GM06990 (cell line): Measurements from ENCODE around the gene LARP6.

DNA sequence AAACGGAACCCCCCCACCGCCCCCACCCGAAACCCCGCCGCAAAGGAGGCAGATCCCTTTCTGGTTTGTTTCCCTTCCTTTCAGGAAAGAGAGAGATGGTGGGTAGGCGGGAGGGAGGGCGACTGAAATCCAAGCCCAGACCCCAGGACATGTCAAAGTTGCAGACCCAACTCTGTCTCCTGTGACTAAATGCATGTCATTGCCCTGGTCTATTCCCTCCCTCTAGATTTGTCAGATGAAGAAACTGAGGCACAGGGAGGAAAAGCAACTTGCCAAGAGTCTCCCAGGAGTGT, 166.7 kb upstream of the TLE3 start:
- RRBS = no CpG with 5 or more reads among the region's 7 CpGs

- RRBS = 100% methylated on average over 2 of the region's 6 CpGs
Measured at GRCh38 chr15:70436965-70437462, 326.3 kb downstream of the UACA start.

- RRBS = 100% methylated on average over 1 of the region's 17 CpGs
Measured at GRCh38 chr15:70478319-70478832, 285.0 kb downstream of the UACA start.

DNA sequence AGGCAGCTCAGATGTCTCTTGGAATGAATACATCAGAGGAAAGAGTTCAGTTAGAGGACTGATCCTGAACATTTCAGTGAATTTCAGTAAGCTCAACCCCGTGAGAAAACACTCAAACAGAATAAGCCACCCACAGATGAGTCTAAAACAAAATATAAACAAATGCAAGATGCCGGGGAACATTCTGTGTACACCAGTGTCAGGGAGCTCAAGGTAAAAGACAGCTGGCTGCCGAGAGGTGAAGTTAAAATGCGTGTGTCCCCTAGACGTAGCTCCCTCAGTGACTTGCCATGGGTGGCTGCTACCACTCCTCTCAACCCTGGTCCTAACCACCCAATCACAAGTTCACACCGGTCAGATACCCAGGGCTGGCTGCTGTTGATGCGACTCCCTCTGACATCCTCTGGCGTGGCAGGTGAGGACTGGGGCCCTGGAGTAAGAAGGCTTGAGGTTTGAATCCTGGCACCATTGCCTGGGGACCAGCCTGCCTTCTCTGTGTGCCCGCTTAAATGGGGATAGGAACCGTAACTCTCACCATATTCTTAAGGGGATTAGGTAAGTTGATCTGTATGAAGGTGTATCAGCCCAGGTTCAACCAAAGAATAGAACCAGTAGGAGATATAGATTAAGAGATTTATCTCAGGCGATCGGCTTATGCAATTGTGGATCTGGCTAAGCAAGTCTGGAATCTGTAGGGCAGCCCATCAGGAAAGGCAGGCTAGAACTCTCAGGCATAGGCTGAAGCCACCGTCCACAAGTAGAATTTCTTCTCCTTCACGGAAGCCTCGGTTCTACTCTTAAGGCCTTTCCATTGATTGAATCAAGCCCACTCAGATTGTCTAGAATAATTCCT, 203.5 kb downstream of the UACA start:
- RRBS = no CpG with 5 or more reads among the region's 15 CpGs

DNA sequence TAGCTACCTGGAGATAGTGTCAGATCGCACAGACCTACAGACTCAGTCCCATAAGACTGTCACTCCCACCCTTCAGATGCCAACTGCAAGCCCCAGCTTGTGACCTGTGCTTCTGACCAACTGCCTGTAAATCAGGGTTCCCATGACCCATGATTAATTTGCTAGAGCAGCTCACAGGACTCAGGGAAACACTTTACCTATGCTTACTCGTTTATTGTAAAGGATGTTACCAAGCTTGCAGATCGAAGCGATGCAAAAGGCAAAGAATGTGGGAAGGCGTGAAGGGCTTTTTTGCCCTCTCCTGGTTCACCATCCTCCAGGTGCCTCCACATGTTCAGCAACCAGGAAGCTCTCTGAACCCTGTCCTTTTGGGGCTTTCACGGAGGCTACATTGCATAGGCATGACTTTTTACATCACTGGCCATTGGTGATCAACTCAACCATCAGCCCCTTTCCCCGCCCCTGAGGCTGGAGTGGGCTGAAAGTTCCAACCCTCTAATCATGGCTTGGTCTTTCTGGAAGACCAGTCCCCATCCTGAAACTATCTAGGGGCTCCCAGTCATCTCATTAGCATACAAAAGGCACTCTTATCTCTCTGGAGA, 52.8 kb downstream of the UACA start:
- RRBS = no CpG with 5 or more reads among the region's 7 CpGs

DNA sequence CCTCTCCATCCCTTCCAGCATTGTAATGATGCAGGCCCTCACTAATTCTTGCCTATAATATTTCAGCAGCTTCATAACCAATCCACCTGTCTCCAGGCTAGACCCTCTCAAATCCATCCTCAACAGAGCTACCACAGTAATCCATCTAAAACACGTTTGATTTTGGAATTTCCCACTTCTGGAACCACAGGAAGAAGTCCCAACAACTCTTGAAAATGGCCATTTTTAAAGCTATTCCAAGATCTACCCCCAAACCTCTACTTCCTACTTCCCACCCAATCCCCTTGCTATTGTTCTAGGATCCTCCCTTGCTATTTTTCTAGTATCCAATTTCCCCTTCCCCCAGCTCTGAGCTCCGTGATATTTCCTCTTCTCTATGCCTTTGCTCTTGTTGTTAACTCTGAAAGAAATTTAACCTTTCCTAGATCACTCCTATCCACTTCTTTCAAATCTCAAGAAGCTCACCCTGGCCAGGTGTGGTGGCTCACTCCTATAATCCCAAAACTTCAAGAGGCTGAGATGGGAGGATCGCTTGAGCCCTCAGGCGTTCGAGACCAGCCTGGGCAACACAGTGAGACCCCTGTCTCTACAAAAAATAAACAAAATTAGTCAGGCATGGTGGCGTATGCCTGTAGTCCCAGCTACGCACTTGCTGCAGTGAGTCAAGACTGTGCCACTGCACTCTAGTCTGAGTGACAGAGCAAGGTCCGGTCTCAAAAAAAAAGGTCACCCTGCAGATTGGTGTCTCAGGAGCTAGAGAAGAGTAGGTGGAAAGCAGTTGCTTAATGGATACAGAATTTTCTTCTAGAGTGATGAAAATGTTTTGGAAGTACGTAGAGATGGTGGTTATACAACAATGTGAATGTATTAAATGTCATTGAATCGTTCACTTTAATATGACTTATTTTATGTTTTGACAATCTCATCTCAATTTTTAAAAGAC, 13.0 kb downstream of the UACA start:
- RRBS = no CpG with 5 or more reads among the region's 10 CpGs

GRCh38 chr15:70826490-70827161, 27.3 kb downstream of the LARP6 start:
- RRBS = no CpG with 5 or more reads among the region's 4 CpGs

- RRBS = 19% methylated on average over 42 of the region's 73 CpGs
Measured at GRCh38 chr15:70853716-70854227, at the start of gene LARP6. LARP6 (minus strand) TSS chr15:70854157.

- RRBS = no CpG with 5 or more reads among the region's 2 CpGs
Measured at GRCh38 chr15:71112472-71112844, 2.8 kb upstream of the THSD4 start.

GRCh38 chr15:71116018-71116385, 731 bp downstream of the THSD4 start:
- RRBS = 14% methylated on average over 10 of the region's 25 CpGs

DNA sequence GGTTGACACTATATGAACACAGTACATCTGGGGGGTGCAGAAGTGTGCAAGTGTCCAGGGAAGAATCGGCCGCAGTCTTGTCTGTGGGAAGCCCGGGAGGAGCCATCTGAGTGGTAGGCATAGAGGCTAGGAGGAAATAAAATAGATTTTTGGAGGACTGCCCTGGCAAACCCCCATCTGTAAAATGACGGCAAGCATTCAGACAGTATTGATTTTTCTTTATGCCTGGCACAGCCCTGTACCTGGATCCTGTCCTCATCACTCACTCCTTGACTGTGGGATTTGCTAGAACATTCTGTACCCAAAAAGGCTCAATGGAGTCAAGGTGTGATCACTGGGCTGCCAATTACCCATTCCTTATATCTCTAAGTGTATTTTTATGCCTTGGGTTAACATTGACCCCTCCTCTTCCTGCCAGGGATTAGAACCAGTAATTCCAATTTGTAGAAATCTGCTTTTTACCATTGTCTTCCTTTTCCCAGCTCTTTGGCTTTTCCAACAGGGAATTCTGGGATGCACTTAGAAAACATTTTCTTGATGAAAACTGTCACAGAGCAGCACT, 31.4 kb downstream of the THSD4 start:
- RRBS = no CpG with 5 or more reads among the region's 4 CpGs

GRCh38 chr15:71164535-71165689, 49.6 kb downstream of the THSD4 start:
- RRBS = no CpG with 5 or more reads among the region's 16 CpGs

DNA sequence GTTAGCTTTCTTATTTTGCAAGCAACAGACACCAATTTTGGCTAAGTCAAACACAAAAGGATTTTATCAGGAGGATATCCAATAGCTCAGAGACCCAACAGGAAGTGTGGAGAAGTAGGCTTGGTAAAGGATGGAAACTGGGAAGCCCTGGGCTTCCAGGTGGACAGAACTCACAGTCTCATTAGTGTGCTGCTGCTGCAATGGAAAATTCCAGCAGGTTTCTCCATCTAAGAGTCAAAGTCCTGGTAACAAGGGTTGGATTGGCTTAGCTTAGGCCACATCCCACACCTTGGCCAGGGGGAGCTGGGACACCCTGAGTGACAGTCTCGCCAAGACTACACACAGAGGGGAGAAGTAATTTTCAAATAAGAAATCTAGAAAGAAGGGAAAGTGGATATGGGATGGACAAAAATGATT, 158.5 kb downstream of the THSD4 start:
- RRBS = no CpG with 5 or more reads among the region's 1 CpG

GRCh38 chr15:71279198-71280467, 164.4 kb downstream of the THSD4 start:
- RRBS = no CpG with 5 or more reads among the region's 18 CpGs

DNA sequence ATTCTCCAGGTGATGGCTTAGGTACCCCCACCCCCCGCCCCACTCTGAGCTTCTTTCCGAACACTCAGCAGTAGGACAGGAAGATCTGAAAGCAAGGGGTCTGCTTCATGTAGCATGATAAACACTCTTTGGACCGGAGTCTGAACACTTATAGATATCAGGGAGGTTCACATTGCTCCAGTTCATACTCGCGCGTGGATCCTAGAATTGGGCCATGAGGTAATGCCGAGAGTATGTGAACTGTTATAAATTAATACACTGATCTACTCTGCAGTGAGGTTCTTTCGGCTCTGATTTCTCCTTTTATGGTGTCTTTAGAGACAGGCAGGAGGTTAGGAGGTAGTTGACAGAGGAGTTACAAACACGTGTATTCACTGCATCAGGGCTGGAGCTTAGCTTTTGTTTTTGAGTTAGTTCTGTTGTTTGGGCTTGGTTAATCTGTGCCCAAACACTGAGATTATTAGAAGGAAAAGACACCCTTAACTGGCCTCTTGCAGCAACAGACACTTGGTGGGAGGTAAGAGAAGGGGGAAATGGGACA, 223.0 kb downstream of the THSD4 start:
- RRBS = no CpG with 5 or more reads among the region's 9 CpGs

- RRBS = no CpG with 5 or more reads among the region's 15 CpGs
Measured at GRCh38 chr15:71341568-71342532, 226.6 kb downstream of the THSD4 start.

- RRBS = no CpG with 5 or more reads among the region's 3 CpGs
Measured at GRCh38 chr15:71400466-71400674, 285.1 kb downstream of the THSD4 start.

GRCh38 chr15:71414757-71415397, 299.6 kb downstream of the THSD4 start:
- RRBS = no CpG with 5 or more reads among the region's 3 CpGs

DNA sequence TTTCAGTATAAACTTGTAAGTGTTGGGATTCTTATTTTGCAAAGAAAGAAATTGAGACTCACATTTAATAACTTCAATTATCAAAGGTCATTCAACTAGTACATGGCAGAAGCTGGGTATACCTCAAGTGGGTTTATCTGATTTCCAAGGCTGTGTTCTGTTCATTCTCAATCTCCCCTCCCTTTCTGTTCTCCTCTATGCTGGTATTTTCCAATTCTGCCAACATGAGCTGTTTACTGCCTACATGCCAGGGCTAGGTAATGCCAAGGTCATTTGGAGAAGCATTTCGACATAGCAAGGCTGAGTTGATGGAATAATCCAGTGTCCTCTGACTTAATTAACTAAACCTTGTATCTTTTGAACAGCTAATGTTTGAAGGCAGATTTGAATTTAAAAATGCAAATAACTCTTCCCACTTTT, 309.1 kb upstream of the NR2E3 start:
- RRBS = no CpG with 5 or more reads among the region's 1 CpG

DNA sequence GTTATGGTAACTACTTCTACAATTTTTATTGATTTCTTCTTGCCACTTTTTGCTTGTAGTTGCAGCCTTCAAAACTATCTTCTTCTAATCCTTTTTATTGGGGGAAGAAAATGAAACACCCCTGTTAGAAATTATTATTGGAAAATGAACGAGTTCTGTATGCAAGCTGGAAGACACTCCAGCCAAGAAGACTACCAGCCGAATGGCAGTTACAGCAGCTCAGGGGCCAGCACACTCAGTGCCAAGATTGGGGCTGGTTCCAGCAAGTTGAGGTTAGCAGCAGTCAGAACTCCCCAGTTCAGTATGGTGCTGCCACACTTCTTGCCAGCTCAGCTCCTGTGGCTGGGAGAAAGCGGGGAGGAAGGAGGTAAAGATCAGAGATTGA, 280.3 kb upstream of the NR2E3 start:
- RRBS = no CpG with 5 or more reads among the region's 3 CpGs